Vermiform appendix (tissue), 1 donor: ENCODE measurements around a stretch of chr1.

DNA sequence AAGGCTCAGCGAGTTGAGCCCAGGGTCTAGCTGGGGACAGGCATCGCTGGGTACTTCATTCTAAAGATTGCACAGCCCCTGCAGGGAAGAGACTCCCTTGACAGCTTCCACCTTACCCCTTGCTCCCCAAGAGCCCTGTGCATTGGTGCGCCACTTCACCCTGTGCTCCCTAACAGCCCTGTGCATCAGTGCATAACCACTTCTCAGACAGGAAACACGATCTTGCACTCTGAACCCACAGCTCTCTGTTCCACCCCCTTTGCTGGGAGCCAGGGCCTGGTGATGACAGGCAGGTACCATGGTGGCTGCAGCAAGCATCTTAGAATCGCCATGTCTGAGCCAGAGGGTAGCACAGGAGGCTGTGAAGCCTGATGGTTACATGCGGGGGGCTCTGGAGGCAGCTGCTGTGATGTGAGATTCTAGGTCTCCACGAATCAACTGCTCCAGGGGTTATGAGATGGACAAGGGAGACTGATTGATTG, 5.0 kb downstream of the ALPL start:
- PRO-cap: no peak

GRCh38 chr1:21541870-21542441, 32.7 kb downstream of the ALPL start:
- PRO-cap: no peak

GRCh38 chr1:21678760-21679285, 9.7 kb upstream of the RAP1GAP start:
- PRO-cap: no peak

GRCh38 chr1:21781736-21782507, 1.0 kb downstream of the USP48 start:
- PRO-cap: bidirectional peak, plus-strand start at chr1:21782431, minus-strand start at chr1:21782311

DNA sequence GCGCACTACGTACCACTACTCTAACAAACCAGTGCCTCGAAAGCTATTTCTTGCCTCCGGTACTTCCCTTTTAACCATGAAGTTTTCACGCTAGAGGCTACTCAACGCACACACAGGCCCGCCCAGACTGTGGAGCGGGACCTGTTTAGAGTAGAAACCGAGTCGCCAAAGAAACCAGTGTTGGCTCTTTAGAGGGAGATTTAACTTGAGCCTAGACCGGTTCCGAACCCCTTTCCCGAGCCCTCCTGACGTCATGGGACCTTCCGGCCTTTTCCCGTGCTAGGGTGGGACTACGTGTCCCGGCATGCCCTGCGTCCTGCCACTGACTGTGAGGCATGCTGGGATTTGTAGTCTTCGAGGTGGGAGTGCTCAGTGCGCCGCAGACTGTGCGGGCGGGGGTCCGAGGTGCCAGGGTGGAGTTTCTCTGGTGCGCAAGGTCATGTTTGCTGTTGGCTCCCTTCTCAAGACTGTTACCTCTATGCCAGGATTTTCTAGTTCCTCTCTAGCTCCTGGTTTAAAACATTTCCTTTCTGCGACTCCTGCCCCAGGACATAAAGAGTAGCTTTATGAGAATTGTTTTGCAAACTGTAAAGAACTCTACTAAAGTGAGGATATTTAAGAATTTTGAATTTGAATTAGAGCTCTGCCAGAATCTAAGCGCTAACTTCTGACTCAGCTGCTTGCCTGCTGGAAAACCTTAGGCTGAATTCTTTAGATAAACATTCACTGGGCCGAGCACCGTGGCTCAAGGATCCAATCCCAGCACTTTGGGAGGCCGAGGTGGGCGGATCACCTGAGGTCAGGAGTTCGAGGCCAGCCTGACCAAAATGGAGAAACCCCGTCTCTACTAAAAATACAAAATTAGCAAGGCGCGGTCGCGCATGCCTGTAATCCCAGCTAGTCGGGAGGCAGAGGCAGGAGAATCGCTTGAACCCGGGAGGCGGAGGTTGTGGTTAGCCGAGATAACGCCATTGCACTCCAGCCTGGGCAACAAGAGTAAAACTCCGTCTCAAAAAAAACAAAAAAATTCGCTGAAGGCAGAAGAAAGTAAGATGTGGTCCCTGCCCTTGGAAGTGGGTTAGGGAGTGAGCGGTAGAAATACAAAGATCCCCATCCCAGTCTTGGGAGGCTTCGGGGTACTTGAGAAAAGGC, 793 bp upstream of the USP48 start:
- PRO-cap: bidirectional peak, plus-strand start at position 248 of the sequence, minus-strand start at position 247 of the sequence

DNA sequence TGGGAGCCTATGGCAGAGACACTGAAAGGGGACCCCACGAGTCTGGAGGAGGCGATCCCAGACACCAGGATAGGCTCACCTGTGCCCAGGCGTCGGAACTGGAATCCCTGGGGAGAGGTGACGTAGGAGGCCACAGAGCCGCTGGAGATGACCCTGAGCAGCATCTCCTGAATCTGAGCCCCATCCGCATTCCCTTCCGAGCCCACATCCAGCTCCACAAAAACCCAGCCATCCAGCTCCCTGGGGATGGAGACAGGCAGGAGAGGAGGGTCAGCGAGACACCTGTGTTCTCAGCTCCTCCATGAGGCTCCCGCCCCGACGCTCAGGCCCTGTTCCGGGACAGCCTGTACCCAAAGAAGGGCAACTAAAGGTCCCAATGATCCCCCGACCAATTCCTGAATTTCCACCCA, 47.2 kb downstream of the HSPG2 start:
- PRO-cap: no peak

- PRO-cap: no peak
Measured at GRCh38 chr1:21898373-21899123, 38.6 kb downstream of the HSPG2 start.

GRCh38 chr1:21900723-21901171, 36.4 kb downstream of the HSPG2 start:
- PRO-cap: no peak

DNA sequence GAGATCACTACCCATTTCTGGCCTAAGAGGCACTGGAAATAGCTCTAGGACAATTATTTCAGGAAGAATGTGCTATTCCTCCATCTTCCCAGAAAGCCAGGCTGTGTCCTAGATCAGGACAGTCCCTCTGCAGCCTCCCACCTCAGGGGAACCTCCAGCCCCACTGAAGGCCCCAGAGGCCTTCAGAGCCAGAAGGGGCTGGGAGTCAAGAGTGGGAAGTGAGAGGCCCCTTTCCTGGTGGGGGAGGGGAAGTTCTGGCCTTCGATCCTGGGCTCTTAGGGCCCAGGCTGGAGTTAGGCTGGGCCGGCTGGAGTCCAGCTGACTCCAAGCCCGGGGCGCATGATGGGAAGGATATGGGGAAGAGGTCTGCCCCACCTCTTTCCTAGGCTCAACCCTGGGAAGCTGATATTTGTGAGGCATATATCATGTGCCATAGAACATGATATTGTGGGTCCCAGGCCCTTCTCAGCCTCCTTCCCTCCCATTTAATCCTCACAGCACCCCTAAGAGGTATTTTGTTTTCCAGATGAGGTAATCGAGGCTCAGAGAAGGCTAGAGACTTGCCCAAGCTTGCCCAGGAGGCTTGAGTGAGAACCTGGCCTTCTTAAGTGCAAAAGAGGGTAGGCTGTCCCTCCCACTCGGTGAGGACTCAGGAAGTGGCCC, 18.5 kb upstream of the HSPG2 start:
- PRO-cap: no peak

GRCh38 chr1:22024753-22025327, 23.4 kb downstream of the CELA3A start:
- PRO-cap: unidirectional peak, plus-strand start at chr1:22024936; bidirectional peak, plus-strand start at chr1:22025105, minus-strand start at chr1:22025011

DNA sequence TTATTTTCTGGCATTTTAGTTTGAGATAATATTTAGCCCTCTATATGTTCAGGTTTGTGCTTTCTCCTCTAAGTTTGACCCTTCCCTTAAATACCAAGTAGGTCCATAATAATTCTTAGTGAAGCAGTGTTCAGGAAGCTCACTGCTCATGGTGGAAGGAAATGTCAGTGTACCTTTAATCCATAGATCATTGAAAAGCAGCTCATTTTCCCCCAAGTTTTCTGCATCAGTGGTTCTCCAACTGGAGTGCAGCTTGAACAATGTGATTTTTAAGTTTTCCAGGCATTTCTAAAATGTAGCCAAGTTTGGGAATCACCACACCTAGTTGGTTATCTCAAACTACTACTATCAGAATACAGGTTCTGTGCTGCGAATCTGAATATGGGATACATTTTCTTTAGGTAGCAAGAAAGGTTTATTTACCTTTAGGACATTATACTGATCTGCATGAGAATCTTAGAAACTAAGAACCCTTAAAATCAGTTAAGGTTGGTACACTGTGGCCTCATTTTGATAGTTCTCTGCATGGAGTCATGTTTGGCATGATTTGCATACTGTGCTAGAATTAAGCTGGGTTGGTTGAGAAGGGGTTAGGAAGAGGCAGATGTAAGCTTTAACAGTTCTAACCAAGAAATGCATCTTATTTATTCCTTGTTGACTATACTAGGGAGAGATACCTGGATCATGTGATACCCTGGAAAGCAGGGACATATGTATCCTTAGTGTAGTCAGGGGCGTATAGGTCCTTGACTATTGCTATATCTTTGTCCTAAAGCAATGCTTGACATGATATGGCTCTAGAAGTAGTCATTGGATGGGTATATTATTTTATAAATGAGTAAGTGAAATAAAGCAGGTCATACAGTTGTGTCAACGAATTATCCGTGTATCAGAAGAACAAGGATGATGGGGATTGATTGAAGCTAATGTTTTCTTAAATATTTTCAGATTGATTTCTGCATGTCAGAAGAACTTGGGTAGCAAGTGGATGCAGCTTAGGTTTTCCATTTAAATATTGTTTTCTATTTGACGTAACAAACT, 40.9 kb downstream of the CDC42 start:
- PRO-cap: no peak

DNA sequence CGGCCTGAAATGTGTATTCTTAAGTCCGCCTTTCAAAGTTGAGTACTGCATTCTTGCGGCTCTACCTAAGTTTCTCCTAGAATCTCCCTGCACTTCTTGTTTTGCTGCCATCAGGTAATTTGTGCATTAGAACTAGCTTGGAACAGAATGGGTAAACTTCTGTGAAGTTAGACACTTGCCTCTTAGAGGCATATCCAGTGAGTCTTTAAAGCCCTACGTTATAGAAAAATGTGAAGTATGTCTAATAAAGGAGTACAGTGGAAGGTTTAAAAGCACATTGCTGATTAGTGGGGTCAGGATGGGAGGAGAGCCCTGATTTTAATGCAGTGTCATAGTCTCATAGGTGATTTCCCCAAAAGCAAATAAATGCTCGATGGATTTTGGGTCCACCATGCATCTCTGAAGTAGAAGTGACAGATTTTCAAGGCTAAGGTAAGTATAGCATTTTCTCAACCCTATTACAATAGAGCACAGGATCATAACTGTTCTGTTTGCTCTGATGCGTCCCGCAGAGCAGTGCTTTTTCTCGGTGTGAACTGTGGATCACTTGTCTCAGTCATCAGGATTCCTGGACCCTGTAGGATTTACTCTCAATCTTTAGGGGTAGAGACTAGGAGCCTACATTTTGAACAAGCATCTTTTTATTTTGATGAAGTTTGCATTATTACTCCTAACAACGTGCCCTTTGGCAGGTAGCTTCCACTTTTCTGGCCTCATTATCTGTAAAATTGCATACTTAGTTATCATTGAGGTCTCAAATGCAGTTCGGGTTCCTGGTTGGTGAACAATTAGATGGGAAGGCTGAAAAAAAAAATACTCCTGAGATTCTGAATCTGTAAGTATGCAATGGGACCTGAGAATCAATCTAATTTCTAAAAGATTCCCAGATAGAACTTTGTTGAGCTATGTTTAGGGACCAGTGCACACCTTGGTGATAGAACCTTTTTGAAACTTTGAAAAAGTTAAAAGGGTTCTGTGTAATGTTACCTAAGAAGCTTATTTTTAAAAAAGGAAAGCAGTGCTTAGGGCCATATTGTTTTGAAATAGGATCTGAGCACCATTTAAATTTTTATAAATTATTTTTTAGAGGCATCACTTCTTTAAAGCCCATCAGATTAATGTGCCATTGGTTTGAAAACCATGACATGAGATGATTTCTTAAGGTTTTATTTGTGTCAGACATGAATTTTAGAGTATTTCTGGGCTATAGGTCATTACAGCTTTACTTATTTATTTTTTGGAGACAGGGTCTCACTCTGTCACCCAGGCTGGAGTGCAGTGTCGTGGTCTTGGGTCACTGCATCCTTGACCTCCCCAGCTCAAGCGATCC, 44.9 kb downstream of the WNT4 start:
- PRO-cap: no peak

DNA sequence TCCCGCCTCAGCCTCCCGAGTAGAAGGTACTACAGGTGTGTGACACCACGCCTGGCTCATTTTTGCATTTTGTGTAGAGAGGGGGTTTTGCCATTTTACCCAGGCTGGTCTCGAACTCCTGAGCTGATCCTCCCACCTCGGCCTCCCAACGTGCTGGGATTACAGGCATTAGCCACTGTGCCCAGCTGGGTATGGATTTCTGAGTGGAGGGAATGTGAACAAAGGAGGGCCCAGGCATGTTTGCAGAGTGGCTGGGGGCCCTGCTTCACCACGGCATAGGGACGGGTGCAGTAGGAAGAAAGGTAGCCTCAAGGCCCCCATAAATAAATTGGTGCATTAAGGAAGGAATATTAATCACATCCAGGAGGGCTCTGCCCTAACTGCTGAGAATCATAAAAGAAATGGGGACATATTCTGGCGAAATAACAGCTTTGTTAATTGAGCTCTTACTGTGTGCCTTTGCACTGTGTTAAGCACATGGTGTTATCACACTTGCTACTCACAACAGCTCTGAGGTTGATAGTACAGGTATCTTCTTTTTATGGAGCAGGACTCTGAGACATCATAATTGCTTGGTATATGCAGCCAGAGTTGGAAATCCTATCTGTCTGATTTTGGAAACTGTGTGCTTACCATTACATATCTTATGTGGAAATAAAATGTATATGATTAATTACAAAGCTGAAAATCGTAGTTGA, 43.9 kb downstream of the WNT4 start:
- PRO-cap: no peak

DNA sequence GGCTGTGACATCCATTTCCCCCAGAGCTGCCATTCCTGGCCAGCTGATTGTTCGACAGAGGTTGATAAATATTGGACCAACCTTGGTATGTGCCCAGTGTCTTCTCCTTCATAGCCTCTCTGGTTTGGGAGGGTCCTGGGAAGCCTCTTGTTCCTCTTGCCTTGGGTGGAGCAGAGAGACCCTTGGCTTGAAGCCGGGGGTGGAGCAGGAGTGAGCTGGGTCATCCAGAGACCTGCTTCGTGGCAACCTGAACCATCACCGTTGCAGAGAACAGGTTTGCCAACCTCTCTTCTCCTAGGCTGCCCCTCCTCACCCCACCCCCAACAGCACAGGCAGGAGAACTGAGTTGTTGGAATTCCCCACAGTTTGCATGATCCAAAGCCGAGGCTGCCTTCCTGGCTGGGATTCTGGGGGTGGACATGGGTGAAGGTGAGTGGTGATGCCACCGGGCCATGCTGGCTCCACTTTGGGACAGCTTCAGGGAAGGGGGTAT, 2.3 kb downstream of the WNT4 start:
- PRO-cap: no peak

- PRO-cap: no peak
Measured at GRCh38 chr1:22162976-22163578, 20.2 kb upstream of the WNT4 start.

GRCh38 chr1:22292085-22292787, 149.3 kb upstream of the WNT4 start:
- PRO-cap: no peak

- PRO-cap: unidirectional peak, plus-strand start at chr1:22556725
Measured at GRCh38 chr1:22556143-22556905, 7.0 kb upstream of the EPHA8 start.

GRCh38 chr1:22602286-22602690, 34.1 kb upstream of the C1QA start:
- PRO-cap: unidirectional peak, plus-strand start at chr1:22602502

- PRO-cap: unidirectional peak, minus-strand start at chr1:22712759
Measured at GRCh38 chr1:22712632-22713174, 2.1 kb downstream of the EPHB2 start.

- PRO-cap: no peak
Measured at GRCh38 chr1:22750199-22751219, 39.9 kb downstream of the EPHB2 start.